Fallopian tube (tissue), 1 donor: ENCODE results near the gene LCN6.

GRCh38 chr9:136550294-136550768 lies 4.5 kb upstream of the NOTCH1 start:
- PRO-cap: no peak

GRCh38 chr9:136551158-136551777 lies 5.4 kb upstream of the NOTCH1 start:
- PRO-cap: bidirectional peak, plus-strand start at chr9:136551538, minus-strand start at chr9:136551445

DNA sequence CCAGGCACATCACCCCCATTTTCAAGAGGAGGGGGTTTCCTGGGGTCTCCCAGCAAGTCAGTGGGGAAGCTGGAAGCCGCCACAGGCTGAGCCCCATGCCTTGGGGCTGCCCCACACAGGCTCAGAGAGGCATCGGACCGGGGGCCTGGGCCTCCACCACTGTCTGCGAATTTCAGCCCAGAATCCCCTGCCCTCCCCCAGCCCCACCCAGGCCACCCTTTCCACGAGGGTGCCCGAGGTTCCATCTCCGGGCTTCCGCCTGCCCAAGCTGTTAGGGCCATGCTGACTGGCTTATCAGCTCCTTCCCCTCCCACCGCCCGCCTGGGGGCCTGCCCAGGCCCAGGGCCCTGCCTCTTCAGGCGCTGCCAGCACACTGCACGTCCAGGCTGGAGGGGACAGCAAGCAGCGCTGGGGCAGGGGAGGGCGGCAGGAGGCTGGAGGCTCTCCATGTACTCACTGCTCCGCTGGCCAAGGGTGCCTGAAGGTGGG lies 58.0 kb upstream of the EGFL7 start:
- PRO-cap: unidirectional peak, plus-strand start at position 378 of the sequence

- PRO-cap: no peak
These were observed 27.9 kb upstream of the EGFL7 start for GRCh38 chr9:136634734-136635229.

DNA sequence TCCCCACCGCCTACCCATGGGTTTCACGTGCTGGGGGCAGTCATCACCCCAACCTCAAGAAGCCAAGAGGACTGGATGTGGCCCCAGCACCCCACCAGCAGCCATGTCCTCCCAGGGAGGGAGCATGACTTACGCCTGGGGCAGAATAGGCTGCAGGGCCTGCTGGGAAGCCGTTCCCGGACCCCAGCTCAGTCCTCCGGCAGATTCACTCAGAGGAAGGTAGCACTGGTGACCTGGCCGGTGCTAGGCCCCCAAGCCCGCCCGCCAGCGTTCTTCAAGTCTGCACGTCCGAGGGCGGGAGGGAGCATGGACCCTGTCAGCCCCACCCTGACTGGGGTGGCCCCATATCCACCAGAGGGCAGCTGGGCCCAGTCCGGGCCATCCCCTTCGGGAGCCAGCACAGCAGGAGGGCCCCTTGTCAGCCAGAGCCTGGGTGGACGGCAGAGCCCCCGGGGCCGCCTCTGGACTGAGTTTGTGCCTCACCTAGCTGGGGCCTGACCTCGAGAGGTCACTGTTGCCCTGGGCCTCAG lies 16.9 kb upstream of the EGFL7 start:
- PRO-cap: no peak

DNA sequence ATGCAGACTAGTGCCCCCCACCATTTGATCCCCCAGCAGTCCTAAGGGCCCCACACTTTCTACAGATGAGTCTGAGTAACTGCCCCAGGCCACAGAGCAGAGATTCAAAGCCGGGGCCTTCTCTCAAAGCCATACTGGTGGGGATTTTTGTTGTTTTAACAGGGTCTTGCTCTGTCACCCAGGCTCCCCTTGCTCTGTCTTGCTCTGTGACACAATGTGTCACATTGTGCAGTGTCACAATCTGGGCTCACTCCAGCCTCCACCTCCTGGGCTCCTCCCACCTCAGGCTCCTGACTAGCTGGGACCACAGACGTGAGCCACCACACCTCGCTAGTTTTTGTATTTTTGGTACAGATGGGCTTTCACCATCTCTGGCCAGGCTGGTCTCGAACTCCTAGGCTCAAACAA lies 8.7 kb downstream of the AGPAT2 start:
- PRO-cap: no peak

DNA sequence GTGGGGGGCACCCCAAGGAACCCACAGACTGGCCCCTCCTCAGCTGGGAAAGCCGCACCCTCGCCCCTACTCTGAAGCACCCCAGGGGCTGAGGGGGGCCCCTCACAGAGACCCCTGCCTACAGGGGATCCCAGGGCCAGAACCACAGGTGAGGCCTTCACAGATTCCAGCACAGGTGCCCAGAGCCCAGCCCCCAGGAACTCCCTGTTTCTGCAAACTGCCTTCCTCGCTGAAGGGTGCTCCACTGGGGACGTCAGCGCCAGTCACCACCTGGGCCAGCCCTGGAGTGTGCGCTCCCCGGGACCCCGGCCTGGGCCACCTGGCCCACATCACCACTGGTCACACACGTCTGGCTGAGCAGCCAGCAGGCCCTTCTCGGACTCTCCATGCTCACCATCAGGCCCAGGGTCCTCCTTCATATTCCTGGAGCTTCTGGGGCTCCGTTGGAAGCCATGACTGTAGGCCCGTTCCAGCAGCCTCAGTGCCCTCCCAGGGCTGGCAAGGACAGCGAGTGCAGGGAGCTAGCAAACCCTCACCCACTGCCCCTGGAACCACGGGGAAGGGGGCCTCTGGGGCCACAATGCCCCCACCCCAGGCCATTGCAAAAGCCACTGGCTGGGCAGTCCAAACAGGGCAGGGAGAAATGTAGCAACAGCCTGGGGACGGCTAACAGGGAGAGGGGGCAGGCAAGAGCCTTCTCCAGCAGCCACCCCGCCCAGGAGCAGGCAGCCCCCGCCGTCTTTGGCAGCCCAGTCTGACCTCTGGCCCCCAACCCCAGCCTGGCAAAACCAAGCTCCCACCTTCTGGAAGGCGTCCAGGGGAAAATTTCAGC lies 1.4 kb downstream of the AGPAT2 start:
- PRO-cap: no peak

DNA sequence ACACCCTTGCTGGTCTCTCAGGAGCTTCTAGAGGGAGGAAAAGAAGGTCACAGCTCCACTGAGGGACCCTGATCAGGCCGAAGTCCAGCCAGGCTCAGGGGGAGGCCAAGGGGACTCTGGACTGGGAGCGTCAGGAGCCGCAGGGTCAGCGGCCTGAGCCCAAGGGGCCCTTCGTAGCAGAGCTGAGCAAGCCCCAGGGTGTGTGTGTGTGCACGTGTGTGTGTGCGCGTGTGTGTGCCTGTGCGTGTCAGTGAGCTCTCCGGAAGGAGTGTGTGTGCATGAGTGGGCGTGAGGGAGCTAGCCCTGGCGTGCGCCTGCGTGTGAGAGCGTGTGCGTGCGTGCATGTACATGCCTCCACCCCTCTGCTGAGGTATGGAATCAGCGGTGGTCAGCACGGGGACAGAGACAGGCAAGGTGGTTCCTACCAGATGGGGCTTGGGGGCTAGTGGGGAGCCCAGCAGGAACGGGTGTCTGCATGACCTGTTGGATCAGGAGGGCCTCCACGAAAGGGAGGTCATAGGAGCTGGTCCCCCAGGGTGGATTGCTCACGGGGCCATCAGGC lies 10.0 kb upstream of the AGPAT2 start:
- PRO-cap: no peak

DNA sequence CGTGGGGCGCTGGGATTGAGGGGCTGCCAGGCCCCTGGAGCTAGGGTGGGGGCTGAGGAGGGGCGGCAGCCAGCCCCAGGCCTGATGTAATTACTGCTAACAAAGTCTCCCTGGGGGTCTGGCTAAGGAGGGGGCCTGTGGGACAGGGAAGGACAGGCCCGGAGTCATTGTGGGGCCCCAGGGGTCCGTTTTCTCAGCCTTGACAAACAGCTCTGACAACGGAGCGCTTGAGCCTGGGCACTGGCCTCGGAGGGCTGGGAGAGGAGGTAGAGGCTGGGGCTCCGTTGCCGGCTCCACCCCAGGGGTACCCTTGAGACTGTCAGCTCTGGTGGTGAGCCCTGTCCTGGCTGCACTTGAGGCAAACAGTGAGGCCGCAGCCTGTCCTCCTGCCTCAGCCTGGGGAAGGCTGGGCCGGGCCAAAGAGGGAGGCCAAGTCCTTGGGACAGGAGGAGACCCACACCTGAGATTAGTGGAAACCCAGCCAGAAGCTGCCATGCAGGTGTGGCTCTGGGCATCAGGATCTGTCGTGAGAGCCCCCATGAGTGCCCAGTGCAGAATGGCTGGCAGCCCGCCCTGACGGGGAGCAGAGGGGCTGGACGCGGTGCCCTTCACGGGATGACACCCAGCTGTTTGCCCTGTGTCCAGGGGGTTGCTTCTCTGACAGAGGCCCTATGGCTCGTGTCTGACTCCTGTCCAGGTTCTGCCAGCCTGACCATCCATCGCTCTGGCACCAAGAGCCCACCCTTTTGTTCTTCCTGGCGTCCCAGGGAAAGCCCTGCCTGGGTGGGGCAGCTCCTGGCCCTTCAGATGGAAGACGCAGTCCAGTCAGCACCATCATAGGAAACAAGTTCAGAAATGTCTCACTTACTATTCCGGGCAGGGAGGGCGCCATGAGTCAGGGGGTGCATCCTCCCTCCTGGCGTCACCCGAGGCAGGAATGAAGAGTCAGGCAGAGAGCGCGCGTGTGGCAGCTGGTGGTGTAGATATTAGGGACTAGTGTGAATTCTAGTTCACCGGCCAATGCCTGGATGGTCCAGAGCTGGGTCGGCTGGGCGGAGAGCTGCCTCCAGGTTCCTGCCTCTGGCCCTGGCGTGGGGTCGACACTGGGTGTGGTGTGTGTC lies 8.5 kb downstream of the DIPK1B start:
- PRO-cap: no peak

- PRO-cap: no peak
These were observed at the start of gene LCN6 for GRCh38 chr9:136748243-136749012. Gene LCN6 (minus strand): TSS chr9:136748525.

DNA sequence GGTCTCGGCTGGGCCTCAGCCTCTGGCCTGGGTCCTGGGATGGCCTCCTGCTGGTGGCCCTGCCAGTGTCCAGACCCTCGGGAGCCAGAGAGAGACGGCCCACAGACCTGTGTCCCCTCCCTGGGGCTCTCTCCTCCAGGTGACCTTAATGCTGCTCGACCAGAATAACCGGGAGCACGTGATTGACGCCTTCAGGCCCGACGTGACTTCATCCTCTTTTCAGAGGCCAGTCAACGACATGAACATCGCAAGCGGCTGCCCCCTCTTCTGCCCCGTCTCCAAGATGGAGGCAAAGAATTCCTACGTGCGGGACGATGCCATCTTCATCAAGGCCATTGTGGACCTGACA lies 19.0 kb downstream of the FBXW5 start:
- PRO-cap: no peak

DNA sequence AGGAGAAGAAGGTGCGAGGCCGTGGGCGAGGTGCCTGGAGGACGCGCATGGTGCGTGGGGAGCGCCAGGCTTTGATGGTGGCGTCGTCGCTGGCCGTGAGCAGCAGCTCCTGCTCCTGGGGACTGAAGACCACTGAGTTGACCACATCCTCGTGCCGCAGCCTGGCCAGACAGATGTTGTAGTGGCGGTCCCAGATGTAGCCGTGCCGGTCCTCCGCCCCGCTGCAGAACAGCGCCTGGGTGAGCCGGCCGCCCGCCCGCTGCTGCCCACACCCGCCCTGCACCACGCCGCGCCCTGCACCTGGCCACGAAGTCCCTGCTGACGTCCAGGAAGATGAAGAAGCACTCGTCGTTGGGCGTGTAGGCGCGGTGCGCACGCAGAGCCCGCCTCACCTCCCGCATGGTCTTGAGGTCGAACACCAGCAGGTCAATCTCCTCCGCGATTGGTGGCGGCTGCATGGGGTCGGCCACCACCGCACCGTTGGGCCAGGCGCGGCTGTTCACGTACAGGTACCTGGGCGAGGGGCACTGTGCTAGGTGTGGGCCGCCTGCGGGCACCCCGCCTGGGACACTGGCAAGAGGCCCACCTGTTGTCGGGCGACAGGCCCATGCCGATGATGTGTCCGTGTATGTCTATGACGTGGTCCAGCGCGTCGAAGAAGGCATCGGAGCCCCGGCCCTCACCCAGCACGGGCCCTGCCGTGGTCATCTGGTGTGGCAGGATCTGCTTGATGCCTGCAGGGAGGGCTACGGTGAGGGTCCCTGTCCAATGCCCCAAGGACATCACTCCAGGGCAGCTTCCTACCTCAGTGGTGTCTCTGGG lies 3.4 kb downstream of the FBXW5 start:
- PRO-cap: no peak

- PRO-cap: no peak
These were observed 721 bp downstream of the FBXW5 start for GRCh38 chr9:136943748-136944286.

- PRO-cap: unidirectional peak, plus-strand start at chr9:136982253
These were observed 793 bp upstream of the LCNL1 start for GRCh38 chr9:136982061-136982338.

- PRO-cap: no peak
These were observed 407 bp downstream of the PAXX start for GRCh38 chr9:136992550-136993108.

DNA sequence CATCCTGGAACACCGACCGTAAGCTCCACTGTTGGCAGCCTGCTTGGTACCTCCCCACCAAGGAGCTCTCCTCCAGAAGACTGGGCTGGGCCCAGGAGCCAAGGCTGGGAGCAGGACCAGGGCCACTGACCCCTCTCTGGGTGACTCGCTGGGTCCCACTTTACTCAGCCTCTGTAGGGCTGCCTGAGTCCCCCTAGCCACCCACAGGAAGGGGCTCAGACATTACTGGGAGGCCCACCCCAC lies 255 bp downstream of the CLIC3 start:
- PRO-cap: no peak

DNA sequence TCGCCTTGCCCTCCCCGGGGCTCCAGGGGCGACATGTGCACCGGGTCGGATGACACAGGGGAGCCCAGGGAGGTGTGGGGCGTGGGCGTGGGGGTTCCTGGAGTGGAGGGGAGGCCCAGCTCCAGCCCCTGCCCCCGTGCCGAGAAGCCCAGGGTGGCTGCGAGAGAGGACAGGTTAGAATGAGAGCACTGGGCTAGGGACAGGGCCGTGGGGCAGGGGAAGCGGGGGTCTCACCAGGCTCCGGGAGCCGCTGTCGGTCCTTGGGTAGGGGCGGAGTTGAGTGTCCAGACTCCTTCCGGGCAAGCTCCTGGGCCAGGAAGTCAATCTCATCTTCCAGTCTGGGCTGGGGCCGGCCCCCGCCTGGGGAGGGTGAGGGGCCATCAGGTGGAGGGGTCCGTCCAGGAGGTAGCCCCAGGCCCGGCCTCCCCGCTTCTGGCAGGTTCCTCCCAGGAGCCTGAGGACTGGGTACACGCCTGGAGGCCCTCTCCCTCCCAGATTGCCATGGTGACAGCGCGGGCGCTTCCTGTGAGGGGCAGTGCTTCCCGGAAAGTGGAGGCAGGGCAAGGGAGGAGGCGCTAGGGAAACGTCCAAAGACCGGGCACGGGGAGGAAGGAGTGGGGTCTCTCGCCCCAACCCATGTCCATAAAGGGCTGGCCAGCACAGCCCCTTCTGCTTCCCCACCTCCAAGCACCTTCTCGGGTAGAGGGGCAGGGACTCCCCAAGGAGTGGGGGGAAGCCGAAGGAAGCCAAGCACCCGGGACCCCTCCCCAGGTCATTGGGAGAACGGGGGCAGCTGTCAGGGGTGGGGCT lies 4.9 kb downstream of the NPDC1 start:
- PRO-cap: no peak

DNA sequence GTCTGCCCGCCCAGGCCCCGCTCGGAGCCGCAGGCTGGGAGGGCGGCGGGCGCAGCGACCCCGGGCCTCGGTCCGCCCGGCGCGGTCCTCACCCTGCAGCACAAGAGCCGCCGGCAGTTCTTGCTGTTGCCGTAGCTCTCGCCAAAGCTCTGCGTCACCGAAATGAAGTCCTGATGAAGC lies 9.6 kb upstream of the GRIN1 start:
- PRO-cap: no peak

DNA sequence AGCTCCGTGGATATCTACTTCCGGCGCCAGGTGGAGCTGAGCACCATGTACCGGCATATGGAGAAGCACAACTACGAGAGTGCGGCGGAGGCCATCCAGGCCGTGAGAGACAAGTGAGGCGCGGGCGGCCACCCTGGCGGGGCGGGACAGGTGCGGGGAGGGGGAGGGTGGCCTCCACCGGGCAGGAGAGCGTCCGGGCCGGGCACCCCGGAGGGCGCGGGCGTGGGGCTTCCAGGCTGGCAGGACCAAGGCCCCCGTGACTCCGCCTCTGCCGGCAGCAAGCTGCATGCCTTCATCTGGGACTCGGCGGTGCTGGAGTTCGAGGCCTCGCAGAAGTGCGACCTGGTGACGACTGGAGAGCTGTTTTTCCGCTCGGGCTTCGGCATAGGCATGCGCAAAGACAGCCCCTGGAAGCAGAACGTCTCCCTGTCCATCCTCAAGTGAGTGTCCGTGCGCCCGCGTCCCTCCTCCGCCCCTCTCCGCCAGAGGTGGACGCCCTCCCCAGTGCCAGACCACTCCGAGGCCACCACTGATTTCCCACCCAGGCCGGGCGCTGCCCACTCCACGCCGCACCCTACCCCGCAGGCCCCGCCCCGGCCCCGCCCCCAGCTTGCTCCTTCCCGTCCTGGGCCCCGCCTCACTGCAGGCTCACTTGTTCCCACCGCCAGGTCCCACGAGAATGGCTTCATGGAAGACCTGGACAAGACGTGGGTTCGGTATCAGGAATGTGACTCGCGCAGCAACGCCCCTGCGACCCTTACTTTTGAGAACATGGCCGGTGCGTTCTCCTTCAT lies 6.8 kb downstream of the LRRC26 start:
- PRO-cap: unidirectional peak, minus-strand start at position 585 of the sequence

DNA sequence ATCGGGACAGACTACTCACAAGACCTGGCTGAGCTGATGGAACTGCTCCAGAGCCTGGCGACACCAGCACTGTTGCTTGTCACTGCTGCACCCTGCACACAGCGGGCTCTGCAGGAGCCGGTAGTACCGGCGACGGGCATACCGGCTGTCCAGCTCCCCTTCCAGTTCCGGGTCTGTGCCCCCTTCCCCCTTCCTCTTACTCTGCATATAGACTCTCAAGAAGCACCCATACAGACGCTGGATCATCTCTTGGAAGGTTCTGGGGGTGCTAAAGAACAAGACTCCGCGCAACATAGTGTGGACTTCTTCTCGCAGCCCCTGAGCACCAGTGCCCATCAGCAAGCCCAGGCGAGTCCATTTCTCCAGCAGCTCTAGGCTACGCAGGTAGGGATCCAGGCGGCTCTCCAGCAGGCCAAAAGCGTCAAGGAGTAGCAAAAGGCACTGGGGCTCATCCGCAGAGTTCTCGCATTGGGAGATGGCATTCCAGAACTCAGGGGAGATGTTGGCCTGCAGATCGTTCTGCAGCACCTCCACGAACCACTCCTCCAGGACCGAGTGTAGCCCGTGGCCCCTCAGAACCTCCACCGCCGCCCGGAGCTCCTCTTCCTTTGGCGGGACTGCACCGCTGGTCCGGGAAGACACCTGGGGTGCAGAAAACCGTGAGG lies 766 bp downstream of the ANAPC2 start:
- PRO-cap: no peak